Measurements from ENCODE around the gene ATE1.

DNA sequence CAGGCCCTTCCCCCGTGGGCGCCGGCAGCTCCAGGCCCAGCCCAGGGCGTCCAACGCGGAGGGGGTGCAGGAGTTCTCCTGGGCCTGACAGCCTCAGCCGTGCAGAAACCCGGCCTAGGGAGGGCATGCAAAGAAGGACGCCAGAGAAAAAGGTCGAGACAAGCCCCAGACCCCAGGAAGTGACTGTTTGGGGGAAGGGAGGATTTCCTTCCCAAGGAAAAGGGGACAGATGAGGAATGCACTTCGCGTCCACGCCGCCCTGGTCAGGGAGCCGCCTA is 767 bp downstream of the TIAL1 start:
- RRBS: under 1% methylated on average over 8 of the region's 15 CpGs

DNA sequence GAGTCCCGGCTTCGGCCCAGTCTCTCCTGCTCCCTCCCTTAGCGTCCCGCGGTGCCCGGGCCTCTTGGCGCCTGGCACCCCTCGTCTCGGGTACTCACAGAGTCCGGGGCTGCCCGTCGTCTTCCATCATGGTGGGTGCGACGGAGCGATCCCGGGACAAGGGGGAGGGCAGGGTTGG is 539 bp downstream of the TIAL1 start:
- RRBS: under 1% methylated on average over 16 of the region's 16 CpGs

- RRBS: no CpG with 5 or more reads among the region's 7 CpGs
Observed at GRCh38 chr10:119657655-119658100, 6.5 kb downstream of the BAG3 start.

DNA sequence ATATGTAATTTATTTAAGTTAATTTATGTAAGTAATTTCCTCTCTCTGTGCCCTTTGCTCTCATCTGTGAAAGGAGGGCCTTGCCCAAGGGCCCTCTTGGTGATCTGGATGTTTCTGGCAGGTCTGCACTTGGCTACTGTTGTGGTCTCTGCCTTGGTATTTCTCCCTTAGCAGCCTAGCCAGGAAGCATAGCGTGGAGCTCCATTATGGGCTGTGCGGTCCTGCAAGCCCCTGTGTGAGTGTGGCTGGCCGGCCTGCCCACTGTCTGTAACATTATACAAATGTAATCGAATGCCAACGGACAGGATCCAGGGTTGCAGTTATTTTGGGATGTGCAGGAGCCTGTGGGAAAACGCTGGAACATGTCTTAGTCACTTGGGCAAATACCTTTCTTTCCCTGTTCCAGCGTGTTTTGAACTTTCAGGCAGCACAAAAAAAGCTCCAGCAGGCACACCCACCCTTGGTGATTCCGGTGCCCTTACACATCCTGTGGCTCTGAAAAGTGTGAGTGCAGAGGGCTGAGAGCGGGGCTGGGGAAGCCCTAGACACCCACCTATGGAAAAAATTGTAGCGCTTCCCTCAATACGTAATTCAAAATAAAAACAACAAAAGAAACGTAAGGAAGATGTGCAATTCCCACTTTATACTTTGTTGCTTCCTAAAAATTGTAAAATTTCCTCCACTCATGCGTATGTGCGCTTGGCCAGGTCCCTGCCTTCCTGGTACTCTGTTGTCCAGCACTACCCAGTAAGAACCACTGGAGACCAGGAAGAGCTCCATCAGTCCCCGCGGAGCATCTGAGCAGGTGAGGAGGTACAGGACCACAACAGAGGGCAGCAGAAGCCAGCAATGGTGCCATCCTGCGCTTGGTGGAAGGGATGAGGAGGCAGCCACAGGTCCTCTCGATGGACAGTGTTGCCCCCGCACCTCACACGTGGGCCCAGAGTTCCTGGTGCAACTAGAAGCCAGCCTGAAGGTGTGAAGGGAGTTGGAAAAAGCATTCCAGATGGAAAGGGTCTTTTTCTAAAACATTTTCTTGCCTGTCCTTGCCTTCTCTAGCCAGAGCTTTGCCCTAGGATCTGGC is 29.7 kb downstream of the BAG3 start:
- RRBS: no CpG with 5 or more reads among the region's 20 CpGs

DNA sequence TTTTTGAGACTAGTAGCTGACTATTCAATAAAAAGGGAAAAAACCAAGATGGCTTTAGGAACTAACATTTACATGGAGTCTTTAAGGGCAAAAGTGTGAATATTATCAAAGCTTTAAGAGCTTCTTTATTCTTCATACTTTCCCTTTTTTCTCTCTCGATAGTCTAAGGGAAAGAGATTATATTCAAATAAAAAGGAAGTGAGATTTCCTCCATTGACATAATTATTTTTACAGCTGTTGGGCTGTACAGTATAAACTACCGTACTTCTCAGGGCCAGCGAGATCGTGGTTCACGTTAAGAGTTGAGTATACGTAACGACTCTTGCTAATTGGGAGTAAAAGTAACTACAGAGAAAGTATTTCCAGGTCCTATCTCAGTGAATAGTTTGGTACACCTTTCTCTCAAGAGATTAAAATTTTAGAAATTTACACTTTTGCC is 57.7 kb downstream of the INPP5F start:
- RRBS: no CpG with 5 or more reads among the region's 7 CpGs

DNA sequence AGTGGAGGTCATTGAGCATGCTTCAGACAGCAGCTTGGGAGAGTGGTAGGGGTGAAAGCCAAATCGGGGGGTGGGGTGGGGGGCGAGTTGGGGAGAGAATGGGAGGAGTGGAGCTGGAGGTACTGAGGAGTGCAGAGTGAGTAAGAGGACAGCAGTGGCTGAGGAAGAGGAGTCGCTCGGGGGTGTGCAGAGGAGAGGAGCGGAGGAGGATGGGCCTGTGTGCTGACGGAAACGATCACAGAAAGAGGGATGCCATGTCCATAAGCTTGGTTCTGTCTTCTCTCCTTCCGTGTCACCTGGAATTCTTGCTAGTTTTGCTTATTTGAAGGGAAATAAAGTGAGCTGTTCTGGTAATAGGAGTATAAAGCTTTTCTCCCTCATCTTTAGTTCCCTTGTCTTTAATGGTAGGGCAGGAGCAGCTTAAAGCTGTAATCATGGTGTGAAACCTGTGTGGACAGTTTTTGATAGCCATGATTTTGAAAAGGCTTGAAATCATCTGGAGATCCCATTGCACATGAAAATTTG is 64.2 kb downstream of the INPP5F start:
- RRBS: no CpG with 5 or more reads among the region's 8 CpGs

DNA sequence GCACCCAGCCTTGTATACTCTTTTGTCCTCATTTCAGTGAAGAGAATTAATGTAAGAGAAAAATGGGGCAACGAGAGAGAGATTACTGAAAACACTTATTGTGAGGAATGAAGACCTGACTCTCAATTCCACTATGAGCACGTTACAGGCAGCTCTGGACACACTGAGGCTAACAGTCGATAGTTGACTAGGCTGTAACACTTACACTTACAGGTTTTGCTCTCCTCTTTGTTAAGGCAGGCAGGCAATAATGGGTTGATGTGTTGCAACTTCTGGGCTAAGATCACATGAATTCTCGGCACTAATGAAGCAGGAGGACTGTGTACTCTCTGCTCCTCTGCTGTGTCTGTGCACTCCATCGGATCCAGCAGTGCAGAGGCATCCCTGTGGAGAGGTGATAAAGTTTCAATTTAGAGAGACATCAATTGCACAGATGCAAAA is 29.6 kb downstream of the MCMBP start:
- RRBS: no CpG with 5 or more reads among the region's 5 CpGs

- RRBS: no CpG with 5 or more reads among the region's 4 CpGs
Observed at GRCh38 chr10:119857166-119857573, 15.5 kb downstream of the MCMBP start.

DNA sequence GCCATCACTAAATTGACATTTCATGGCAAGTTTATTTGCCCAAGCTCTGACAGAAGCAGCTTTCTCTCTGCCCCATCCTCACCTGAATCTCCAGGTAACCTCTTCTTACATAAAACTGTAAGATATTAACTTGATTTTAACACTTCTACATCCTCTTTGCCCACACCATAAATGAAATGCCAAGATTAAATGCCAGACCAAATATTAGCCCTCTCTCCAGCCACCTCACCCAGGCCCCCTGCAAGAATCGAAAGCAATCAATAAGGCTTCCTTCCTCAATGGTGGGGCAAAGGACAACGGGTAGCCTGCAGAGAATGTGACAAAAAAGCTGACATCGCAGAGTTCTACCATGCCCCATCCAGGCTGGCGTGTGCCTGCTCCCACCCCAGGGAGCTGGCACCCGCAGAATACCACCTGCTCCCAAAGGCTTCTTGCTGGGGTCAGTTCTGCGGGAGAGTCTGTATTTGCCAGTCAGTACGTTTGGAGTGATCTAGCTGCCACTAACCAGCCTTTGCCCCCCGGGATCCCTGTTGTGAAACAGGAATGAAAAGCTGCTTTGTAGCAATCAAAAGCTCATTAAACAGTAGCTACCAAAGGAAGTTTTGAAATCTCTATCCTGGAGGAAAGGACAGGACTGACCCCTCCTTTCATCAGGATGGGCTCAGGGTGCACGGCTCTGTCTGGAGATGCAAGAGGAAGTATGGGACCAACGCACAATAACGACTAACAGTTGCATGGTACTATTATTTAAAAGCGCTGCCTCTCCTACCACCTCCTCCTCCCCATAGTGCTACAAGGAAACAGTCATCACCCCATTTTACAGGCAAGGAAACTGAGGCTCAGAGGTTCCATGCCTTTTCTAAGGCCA is 67.2 kb downstream of the FGFR2 start:
- RRBS: no CpG with 5 or more reads among the region's 12 CpGs

- RRBS: no CpG with 5 or more reads among the region's 8 CpGs
Observed at GRCh38 chr10:121549999-121550765, 48.1 kb downstream of the FGFR2 start.

DNA sequence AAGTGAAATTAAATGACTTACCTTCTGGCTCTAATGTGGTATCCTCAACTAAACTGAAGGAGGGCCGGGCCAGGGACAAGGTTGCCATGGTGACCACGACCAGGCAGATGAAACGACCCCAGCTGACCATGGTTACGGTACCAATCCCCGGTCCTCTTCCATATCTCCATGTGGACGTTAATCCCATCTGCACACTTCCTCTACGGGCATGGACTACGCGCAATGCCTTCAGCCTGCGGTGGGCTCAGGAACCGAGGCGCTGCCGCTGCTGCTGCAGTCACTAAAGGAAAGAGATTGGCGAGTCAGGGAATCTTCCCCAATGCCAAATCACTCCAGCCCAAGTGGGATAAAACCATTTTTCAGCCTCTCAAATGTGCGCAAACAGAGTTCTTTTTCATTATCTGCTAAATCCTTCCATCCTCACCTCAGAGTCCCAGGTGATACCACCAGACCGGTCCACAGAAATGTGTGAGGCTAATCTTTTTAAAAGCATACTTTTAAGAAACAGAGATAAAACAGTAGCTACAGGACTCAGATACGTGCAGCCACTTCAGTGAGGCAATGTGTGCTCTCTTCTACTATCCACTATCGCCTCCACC is 4.5 kb downstream of the FGFR2 start:
- RRBS: 32% methylated on average over 4 of the region's 18 CpGs

- RRBS: no CpG with 5 or more reads among the region's 2 CpGs
Observed at GRCh38 chr10:121779200-121779751, 148.6 kb downstream of the ATE1 start.

DNA sequence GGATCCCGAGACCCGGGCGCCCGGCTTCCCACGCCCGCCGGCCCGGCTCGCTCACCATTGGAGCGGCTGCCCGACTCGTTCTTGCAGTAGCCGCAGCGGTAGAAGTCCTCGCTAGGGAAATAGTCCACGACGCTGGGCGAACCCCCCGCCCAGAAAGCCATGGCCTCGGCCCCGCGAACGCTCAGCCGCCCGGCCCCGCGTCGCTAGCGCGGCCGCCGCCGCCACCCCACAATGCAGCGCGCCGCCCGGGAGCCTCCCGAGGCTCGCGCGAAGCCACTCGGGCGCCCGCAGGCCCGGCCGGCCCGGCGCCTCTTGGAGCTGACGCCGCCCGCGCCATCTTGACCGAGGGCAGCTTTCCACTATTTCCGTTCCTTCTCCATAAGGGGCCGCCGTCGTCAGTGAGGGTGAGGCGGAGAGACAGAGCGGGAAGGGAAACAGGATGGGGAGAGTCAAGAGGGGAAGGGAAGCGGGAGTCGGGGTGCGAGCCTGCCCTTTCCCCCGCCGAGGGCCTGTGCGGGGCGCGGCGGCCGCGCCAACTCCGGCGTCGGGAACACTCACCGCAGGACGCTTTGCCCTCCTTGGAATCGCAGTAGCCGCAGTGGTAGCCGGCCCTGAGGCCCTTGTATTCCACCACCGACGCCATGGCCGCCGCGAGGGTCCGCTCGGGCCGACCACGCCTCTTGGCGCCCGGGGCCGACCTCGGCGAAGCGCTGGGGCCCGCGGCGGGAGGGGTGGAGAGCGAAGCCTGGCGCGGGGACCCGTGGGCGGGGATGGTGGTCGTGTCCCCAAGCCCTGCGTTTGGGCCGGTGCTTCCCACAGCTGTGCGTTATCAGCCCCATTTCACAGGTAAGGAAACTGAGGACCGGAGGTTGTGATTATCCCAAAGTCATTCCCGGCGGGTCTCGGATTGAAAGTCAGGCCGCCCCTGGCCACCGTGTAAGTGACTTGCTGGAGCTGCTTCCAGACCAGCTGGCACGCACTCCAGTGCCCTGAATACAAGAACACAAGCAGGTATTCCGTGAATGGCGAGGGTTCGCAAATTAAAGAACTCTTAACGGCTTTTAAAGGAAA is at the start of gene ATE1:
ATE1 (minus strand) TSS at position 243 of the 1,071 bp plus-strand sequence.
- RRBS: 2% methylated on average over 42 of the region's 116 CpGs

- RRBS: no CpG with 5 or more reads among the region's 15 CpGs
Observed at GRCh38 chr10:121930178-121931167, 2.6 kb upstream of the ATE1 start.

- RRBS: no CpG with 5 or more reads among the region's 4 CpGs
Observed at GRCh38 chr10:121965097-121965554, 9.9 kb downstream of the NSMCE4A start.

DNA sequence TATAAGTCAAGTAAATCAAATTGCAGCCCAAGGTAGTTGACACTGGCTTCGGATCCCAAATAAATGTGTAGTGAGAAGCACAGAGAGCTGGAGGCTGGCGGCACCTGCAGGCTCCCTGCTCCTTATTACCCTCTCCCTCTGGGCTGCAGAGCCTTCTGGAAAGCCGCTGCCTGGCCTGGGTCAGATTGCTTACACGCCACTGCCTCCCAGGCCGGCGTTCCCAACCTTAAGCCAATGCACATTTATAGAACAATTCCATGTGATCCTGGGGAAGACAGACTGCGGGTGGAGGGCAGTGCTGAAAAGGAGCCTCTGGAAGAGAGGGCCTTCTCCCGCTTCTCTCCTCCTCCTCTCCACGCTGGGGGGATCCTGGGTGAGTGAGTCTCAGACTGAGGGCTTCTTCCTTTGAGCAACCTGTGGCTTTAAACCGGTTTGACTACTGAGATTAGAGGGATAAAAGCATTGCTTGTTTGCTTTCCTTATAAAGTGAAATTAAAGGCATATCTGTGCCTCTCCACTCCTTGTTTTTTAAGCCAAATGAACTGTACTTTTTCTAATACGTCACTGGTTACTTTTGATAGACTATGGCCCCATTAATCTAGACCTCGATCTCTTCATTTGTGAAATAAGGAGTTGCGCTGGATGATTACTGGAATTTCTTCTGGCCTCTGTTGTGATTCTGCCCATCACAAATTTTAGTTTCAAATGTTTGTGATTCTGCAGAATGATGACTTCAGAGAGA is 5.5 kb downstream of the TACC2 start:
- RRBS: no CpG with 5 or more reads among the region's 13 CpGs

DNA sequence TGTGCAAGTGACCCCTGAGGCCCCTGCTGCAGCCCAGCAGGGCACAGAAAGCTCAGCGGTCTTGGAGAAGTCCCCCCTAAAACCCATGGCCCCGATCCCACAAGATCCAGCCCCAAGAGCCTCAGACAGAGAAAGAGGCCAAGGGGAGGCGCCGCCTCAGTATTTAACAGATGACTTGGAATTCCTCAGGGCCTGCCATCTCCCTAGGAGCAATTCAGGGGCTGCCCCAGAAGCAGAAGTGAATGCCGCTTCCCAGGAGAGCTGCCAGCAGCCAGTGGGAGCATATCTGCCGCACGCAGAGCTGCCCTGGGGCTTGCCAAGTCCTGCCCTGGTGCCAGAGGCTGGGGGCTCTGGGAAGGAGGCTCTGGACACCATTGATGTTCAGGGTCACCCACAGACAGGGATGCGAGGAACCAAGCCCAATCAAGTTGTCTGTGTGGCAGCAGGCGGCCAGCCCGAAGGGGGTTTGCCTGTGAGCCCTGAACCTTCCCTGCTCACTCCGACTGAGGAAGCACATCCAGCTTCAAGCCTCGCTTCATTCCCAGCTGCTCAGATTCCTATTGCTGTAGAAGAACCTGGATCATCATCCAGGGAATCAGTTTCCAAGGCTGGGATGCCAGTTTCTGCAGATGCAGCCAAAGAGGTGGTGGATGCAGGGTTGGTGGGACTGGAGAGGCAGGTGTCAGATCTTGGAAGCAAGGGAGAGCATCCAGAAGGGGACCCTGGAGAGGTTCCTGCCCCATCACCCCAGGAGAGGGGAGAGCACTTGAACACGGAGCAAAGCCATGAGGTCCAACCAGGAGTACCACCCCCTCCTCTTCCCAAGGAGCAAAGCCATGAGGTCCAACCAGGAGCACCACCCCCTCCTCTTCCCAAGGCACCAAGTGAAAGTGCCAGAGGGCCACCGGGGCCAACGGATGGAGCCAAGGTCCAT is 94.5 kb downstream of the TACC2 start:
- RRBS: no CpG with 5 or more reads among the region's 15 CpGs

GRCh38 chr10:122111959-122112514 is 123.1 kb downstream of the TACC2 start:
- RRBS: no CpG with 5 or more reads among the region's 10 CpGs

Data from SK-N-MC (cell line).